ENCODE data around the gene CES4A.

- PRO-cap: no peak
CAGE:
- cytosol, long polyA minus RNA: no peak
- cytosol, long polyA plus RNA: no peak
- long polyA plus RNA: no peak
- nucleus, long polyA minus RNA: no peak
- nucleus, long polyA plus RNA: no peak
Measured at GRCh38 chr16:59573858-59574156, 839.7 kb upstream of the GOT2 start.

- PRO-cap: no peak
CAGE:
- cytosol, long polyA minus RNA: no peak
- cytosol, long polyA plus RNA: no peak
- long polyA plus RNA: no peak
- nucleus, long polyA minus RNA: no peak
- nucleus, long polyA plus RNA: no peak
Measured at GRCh38 chr16:59731095-59731648, 997.1 kb upstream of the GOT2 start.

GRCh38 chr16:60259675-60260027 lies 1525.5 kb upstream of the GOT2 start:
- PRO-cap: no peak
CAGE:
- cytosol, long polyA minus RNA: no peak
- cytosol, long polyA plus RNA: no peak
- long polyA plus RNA: no peak
- nucleus, long polyA minus RNA: no peak
- nucleus, long polyA plus RNA: no peak

DNA sequence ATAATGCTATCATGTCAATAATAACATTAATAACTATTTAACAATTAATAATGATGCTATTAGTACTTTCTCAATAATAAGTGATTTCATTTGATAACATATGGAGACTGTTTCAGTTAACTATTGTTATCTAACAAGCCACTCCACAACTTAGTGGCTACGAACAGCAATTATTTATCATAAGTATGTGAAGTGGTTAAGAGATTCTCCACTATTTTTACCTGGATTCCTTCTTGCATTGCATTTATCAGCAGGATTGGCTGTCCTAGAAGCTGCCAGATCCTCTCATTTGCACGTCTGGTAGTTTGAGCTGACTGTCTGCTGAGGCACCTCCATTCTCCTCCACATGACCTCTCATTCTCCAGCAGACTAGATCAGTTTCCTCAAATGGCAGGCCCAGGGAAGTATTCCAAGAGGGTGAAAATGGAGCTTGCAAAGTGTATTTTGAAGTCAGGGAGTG lies 870.2 kb downstream of the CDH11 start:
- PRO-cap: no peak
CAGE:
- cytosol, long polyA minus RNA: no peak
- cytosol, long polyA plus RNA: no peak
- long polyA plus RNA: no peak
- nucleus, long polyA minus RNA: no peak
- nucleus, long polyA plus RNA: no peak

- PRO-cap: no peak
CAGE:
- cytosol, long polyA minus RNA: no peak
- cytosol, long polyA plus RNA: no peak
- long polyA plus RNA: no peak
- nucleus, long polyA minus RNA: no peak
- nucleus, long polyA plus RNA: no peak
Measured at GRCh38 chr16:64864218-64864665, 257.6 kb downstream of the CDH11 start.

DNA sequence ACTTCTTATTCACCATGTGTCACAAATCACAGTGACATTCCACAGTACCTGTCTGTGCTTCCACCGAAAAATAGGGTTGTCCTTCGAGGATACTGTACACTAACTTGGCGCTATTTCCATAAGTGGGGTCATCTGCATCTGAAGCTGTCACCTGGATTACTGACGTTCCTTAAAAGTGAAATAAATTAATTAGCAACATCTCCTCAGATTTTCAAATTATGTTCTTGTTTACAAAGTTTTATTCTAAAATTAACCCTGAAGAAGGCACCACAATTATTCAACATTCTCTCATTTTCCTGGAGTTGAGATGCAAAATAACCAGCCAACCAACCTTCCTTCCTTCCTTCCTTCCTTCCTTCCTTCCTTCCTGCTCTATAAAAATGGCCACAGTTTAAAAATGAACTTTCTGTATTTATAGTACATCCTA lies 129.0 kb downstream of the CDH11 start:
- PRO-cap: no peak
CAGE:
- cytosol, long polyA minus RNA: no peak
- cytosol, long polyA plus RNA: no peak
- long polyA plus RNA: no peak
- nucleus, long polyA minus RNA: no peak
- nucleus, long polyA plus RNA: no peak

GRCh38 chr16:66365453-66366113 lies 908 bp upstream of the CDH5 start:
- PRO-cap: bidirectional peak, plus-strand start at chr16:66365912, minus-strand start at chr16:66365676
CAGE:
- cytosol, long polyA minus RNA: no peak
- cytosol, long polyA plus RNA: no peak
- long polyA plus RNA: no peak
- nucleus, long polyA minus RNA: start-site peak on the minus strand at chr16:66365675-66365727, 42 reads
- nucleus, long polyA plus RNA: start-site peak on the minus strand at chr16:66365527-66365789, 19 and 17 reads in 2 replicates

DNA sequence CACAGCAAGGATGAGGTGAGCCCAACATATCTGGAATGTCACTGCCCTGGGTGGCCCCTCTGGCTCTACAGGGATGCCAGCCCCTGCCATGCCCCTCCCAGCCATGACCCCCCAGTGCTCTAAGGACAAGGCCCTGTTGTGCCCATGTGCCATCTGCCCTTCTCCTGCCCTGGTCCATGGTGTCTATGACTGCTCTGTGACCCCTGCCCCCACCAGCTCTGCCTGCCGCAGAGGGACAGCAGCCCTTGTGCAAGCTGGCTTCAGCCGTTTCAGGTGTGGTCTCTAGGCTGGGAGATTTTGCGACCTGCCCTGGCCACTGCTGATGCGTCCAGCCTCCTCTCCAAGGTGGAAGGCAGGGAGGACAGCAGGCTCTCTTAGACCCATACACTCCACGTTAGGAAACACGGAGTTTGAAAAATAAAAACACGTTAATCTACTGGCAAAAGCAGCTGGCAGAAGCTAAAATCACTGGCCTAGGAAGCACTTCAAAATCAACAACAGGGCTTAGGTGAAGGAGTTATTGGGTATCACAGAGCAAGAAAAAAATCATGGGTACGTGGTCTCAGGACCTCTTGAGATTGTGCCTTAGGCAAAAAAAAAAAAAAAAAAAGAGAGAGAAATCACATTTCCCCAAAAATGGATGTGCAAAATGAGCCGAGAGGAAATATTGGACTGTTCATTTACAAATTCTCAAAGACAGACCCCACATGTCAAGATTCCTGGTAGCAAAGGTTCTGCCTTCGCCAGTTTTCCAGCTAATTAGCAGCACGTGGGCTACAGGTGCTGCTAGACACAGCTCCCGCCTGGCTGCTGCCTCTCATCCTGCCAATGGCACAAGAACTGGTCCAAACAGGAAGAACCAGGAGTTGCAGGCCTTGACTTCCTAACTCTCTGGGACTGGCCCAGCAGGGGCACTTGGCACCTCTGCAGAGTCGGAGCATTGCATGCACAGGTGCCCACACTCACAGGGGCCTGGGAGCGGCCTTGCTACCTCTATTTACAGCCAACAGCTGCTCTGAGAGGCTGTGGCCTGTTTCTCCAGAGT lies 40.0 kb downstream of the TK2 start:
- PRO-cap: no peak
CAGE:
- cytosol, long polyA minus RNA: no peak
- cytosol, long polyA plus RNA: no peak
- long polyA plus RNA: no peak
- nucleus, long polyA minus RNA: no peak
- nucleus, long polyA plus RNA: no peak

GRCh38 chr16:66605012-66605823 lies 714 bp downstream of the CMTM3 start:
- PRO-cap: bidirectional peak, plus-strand start at chr16:66605263, minus-strand start at chr16:66605101; bidirectional peak, plus-strand start at chr16:66605553, minus-strand start at chr16:66605559; bidirectional peak, plus-strand start at chr16:66605662, minus-strand start at chr16:66605687
CAGE:
- cytosol, long polyA minus RNA: no peak
- cytosol, long polyA plus RNA: no peak
- long polyA plus RNA: no peak
- nucleus, long polyA minus RNA: start-site peak on the plus strand at chr16:66605442-66605527, 8 reads
- nucleus, long polyA plus RNA: no peak

GRCh38 chr16:66660753-66661179 lies 35.8 kb downstream of the CMTM4 start:
- PRO-cap: bidirectional peak, plus-strand start at chr16:66660976, minus-strand start at chr16:66660880
CAGE:
- cytosol, long polyA minus RNA: no peak
- cytosol, long polyA plus RNA: no peak
- long polyA plus RNA: no peak
- nucleus, long polyA minus RNA: no peak
- nucleus, long polyA plus RNA: no peak

- PRO-cap: no peak
CAGE:
- cytosol, long polyA minus RNA: no peak
- cytosol, long polyA plus RNA: no peak
- long polyA plus RNA: no peak
- nucleus, long polyA minus RNA: no peak
- nucleus, long polyA plus RNA: no peak
Measured at GRCh38 chr16:66878042-66878707, 2.1 kb upstream of the PDP2 start.

DNA sequence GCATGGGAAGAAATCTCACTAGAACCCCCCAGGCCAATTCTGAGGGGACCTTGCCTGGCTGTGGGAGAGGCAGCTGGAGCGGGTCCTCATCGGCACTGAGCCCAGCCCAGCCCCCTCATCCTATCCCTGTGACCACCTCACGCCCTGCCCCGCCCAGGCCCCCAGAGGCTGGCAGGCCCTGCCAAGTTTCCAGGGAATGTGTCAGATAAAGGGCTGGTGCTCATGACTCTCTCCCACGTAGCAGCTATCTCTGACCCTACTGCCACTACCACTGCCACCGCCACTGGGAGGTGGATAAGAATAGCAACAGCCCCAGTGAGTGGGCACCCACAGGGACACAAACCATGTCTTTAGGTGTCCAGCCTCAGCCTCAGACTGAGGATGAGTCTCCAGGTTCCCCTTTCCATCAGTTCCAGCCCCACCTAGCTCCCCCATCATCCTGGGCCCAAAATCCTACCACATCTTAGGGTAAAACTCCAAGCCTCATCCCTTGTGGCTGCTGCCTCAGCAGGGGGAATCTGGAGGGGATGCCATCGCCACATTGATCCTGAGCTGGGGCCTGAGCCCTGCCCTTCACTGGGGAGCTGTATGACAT lies 15.0 kb downstream of the CDH16 start:
- PRO-cap: no peak
CAGE:
- cytosol, long polyA minus RNA: no peak
- cytosol, long polyA plus RNA: no peak
- long polyA plus RNA: no peak
- nucleus, long polyA minus RNA: no peak
- nucleus, long polyA plus RNA: no peak

DNA sequence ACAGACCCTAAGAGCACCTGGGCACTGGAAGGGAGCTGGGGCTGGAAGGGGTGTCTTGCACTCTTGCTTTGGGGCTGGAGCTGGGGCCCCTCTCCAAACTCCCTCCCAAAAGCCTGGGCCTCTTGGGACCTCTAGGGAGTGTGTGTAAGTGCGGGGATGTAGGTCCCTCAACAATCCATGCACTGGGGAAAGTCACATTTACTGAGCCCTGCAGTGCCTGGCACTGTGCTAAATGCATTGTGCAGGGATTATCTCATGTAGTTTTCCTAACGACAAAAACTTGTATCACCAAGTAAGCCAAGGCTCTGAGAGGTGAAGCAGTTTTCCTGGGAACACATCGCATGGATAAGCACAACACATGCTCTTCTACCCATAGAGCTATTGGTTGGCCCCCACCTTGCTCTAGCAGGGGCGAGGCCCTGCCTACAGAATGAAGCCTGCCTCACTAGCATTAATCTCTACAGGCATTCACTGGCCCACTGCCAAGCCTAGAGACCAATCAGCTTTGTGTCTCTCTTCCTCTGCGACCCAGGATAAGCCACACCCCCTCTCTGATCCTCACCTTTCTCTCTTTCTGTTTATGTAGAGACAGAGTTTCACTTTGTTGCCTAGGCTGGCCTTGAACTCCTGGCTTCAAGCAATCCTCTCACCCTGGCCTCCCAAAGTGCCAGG lies 13.1 kb downstream of the CDH16 start:
- PRO-cap: no peak
CAGE:
- cytosol, long polyA minus RNA: no peak
- cytosol, long polyA plus RNA: no peak
- long polyA plus RNA: no peak
- nucleus, long polyA minus RNA: no peak
- nucleus, long polyA plus RNA: no peak

- PRO-cap: no peak
CAGE:
- cytosol, long polyA minus RNA: no peak
- cytosol, long polyA plus RNA: no peak
- long polyA plus RNA: no peak
- nucleus, long polyA minus RNA: no peak
- nucleus, long polyA plus RNA: no peak
Measured at GRCh38 chr16:66945546-66946312, 10.4 kb downstream of the CES2 start.

- PRO-cap: no peak
CAGE:
- cytosol, long polyA minus RNA: no peak
- cytosol, long polyA plus RNA: no peak
- long polyA plus RNA: no peak
- nucleus, long polyA minus RNA: no peak
- nucleus, long polyA plus RNA: no peak
Measured at GRCh38 chr16:66978798-66979288, 9.5 kb upstream of the CES4A start.

- PRO-cap: no peak
CAGE:
- cytosol, long polyA minus RNA: no peak
- cytosol, long polyA plus RNA: no peak
- long polyA plus RNA: no peak
- nucleus, long polyA minus RNA: no peak
- nucleus, long polyA plus RNA: no peak
Measured at GRCh38 chr16:66988077-66988824, at the start of gene CES4A. TSS of gene CES4A (plus strand) at chr16:66988589.

- PRO-cap: no peak
CAGE:
- cytosol, long polyA minus RNA: no peak
- cytosol, long polyA plus RNA: no peak
- long polyA plus RNA: no peak
- nucleus, long polyA minus RNA: no peak
- nucleus, long polyA plus RNA: no peak
Measured at GRCh38 chr16:67038907-67039324, 10.0 kb downstream of the CBFB start.

DNA sequence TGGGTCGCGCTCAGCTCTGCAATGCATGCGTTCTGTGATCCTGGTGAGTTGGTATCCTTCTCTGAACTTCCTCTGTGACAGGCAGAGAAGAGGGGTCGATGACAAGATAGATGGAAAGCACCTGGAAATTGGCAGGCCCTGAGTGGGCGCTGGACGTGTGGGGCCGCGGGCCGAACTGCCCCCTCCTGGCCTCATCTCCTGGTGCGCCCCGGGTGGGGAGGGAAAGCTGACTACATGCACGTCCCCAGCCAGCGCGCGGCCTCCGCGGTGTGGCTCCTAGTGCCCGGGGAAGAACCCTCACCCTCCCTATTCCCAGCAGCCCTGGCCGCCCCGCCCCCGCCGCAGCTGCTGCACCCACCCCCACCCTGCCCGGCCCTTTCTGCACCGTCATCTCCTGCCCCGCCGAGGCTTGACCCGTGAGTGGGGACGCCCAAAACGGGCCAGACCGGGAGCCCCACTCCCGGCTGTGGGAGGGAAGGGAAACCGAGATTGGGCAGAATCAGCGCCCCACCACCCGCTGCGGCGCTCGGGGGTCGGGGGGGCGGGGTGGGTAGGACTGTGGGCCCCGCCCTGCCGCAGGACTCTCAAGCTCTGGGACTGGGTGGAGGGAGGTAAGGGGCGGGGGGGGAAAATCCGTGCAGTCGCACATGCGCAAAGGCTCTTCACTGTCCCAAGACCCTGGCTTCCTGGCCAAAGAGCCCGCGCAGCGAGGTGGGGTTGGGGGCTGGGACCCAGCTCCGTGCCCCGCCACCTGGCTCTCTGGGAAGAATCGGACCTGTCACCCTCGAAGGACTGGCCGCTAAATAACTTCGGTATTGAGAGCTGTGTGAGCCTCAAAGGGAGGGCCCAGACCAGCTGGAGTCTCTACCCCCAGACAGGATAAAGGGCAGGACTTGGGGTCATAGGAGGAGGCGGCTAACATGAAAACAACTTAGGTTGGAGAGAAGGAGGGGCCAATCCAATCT lies 5.9 kb downstream of the HSF4 start:
- PRO-cap: bidirectional peak, plus-strand start at position 457 of the sequence, minus-strand start at position 271 of the sequence; bidirectional peak, plus-strand start at position 693 of the sequence, minus-strand start at position 586 of the sequence
CAGE:
- cytosol, long polyA minus RNA: no peak
- cytosol, long polyA plus RNA: no peak
- long polyA plus RNA: start-site peak on the plus strand centred at position 384 of the sequence, 24 bp wide, 29 and 24 reads in 2 replicates
- nucleus, long polyA minus RNA: start-site peak on the plus strand centred at position 377 of the sequence, 30 bp wide, 19 reads
- nucleus, long polyA plus RNA: no peak

GRCh38 chr16:67171124-67171841 lies 6.7 kb downstream of the HSF4 start:
- PRO-cap: no peak
CAGE:
- cytosol, long polyA minus RNA: no peak
- cytosol, long polyA plus RNA: no peak
- long polyA plus RNA: no peak
- nucleus, long polyA minus RNA: no peak
- nucleus, long polyA plus RNA: no peak

DNA sequence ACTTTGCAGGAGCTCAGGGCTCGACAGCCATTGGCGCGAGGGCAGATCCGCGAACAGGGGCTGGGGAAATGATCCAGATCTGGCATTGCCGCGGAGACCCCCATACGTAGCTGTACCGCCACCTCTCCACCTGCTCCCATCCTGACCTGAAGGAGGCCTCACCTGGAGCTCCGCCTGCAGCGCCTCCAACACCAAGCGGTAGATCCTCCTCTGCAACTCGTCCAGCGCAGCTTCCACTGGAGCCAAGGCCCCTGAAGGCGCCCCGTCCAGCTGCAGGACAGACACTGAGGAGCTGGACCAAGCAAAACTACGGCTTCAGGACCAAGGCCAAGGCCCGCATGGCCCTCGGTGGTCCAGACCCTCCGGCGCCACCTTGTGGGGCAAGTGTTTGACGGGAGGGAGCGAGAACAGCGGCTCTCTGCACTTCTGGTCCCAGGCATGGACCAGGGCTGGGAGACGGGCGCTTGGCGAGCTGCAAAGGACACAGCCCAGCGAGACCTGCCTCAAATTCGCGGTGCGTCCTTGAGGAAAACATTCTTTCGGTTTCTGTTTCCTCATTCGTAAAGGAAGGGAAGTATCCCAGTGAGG lies 1.5 kb upstream of the MATCAP1 start:
- PRO-cap: no peak
CAGE:
- cytosol, long polyA minus RNA: no peak
- cytosol, long polyA plus RNA: no peak
- long polyA plus RNA: no peak
- nucleus, long polyA minus RNA: no peak
- nucleus, long polyA plus RNA: no peak

Measured in endothelial cell of umbilical vein (primary cell).